Cardiac atrium fibroblast (primary cell): ENCODE measurements around a stretch of chr5.

DNA sequence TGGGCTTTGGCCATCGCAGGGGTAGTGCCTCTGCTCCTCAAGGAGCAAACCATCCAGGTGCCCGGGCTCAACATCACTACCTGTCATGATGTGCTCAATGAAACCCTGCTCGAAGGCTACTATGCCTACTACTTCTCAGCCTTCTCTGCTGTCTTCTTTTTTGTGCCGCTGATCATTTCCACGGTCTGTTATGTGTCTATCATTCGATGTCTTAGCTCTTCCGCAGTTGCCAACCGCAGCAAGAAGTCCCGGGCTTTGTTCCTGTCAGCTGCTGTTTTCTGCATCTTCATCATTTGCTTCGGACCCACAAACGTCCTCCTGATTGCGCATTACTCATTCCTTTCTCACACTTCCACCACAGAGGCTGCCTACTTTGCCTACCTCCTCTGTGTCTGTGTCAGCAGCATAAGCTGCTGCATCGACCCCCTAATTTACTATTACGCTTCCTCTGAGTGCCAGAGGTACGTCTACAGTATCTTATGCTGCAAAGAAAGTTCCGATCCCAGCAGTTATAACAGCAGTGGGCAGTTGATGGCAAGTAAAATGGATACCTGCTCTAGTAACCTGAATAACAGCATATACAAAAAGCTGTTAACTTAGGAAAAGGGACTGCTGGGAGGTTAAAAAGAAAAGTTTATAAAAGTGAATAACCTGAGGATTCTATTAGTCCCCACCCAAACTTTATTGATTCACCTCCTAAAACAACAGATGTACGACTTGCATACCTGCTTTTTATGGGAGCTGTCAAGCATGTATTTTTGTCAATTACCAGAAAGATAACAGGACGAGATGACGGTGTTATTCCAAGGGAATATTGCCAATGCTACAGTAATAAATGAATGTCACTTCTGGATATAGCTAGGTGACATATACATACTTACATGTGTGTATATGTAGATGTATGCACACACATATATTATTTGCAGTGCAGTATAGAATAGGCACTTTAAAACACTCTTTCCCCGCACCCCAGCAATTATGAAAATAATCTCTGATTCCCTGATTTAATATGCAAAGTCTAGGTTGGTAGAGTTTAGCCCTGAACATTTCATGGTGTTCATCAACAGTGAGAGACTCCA is 17.3 kb downstream of the F2R start:
- RAMPAGE, long total RNA, result no peak

GRCh38 chr5:77086408-77086826 is 668 bp downstream of the ZBED3 start:
- RAMPAGE, long total RNA, result no peak

DNA sequence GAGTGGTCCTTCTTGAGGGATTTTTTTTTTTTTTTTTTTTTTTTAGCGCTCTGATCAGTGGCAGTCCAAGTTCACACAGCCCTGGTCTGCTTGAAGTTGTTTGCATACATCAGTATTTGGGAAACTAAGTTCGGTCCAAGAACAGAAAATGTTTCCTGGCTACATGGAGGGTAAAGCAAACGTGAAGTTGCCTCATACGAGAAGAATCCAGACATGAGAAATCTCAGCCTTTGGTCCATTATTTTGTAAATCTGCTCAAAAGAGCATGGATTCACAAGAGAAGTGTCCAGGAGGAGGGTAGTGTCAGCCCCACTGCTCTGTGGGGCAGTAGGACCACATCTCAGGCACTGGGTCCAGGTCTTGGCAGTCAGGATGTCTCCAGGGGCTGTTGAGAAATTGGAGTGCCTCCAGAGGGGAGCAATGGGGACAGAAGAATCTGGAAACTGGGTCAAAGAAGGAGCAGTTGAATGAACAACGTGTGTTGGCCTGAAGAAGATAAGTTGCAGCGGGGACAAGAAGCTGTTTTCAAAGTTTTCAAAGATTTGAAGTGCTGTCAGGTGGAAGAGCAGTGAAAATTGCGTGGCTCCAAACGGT is 56.9 kb upstream of the ZBED3 start:
- RAMPAGE, long total RNA, result no peak

DNA sequence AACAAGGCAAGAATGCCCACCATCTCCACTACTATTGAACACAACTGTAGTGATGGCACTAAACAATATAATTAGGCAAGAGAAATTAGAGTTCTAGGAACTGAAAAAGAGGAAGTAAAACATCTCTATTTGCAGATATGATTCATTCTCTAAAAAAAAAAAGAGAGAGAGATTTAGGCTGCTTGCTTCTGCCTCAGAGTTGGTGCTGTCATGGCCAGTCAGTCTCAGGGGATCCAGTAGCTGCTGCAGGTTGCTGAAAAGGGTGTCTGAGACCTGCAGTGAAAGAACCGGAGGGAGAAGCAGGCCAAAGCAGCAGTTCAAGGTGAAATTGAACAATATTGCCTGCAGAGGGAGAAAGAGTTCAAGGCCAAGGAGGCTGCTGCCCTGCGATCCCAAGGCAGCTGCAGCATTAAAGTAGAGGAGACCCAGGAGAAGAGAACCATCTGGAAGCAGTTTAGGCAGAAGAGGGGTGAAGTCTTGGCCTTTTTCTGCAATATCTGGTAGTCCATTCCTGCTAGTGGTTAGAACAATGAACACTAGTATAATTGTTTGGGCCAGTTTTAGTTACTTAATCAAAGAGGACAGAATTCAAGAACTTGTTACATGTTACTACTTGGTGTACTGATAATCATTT is 72.4 kb downstream of the AP3B1 start:
- RAMPAGE, long total RNA, result no peak

- RAMPAGE, long total RNA, result no peak
Observed at GRCh38 chr5:78387664-78388244, 27.3 kb downstream of the SCAMP1 start.

DNA sequence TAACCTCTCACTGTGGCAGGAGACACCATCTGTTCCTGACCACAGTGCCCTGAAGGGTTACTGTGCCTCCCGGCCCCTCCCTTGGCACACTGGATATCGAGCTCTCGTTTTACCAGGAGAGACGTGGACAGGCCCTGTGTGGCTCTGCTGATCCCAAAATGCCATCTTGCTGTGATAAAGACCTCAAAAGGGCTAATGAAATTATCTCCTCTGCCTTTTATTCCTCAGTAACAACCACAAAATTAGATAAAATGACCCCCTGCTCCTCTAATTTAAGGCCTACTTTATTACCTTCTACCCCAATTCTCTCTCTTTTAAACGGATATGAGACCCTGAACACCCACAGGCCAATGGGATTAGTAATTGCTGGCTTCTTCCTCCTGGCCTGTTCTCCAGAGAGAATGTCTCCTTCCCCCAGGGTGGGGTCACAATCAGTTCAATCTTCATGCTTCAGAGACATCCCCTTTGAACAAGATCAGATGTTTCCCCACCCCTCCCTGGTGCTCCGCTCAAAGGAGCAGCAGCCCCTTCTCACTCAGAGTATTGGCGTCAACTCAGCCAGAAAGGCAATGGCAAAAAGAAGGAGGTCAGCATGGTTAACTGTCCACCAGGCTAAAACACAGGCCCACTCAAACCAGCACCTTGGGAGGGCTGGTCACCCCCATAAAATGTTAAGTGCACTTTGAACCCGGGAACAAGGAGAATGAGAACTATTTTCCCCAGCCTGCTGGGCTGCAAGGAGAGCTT is 20.4 kb downstream of the LHFPL2 start:
- RAMPAGE, long total RNA, result no peak

DNA sequence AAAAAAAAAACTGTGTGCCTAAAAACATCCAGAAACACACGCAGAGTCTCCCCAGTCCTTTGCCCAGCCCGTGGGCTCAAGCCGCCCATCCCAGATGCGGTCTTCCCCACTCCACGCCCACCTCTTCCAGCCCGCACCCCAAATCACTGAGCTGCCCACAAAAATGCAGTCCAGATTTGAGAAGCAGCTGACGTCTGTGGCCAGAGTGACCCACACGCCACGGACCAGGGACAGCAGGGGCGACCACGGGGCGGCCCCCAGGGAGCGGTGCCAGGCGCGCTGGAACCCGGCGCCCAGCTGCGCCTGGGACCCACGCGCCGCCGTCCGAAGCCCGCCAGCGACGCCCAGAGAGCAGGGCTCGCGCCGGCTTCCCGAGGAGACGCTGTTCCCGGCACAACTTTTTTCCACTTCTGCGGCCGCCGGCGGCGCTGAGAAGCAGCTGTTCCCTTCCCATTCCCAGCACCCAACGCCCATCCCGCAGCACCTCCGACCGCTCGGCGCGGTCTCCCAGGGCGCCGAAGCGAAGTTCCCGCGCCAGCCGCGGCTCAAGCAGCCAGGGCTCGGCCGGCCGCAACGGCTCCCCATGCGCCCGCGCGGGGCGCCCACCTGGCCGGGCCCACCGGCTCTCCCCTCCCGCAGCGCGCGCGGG is 617 bp downstream of the LHFPL2 start:
- RAMPAGE, long total RNA, result no peak

GRCh38 chr5:78766062-78766550 is 117.5 kb upstream of the LHFPL2 start:
- RAMPAGE, long total RNA, result no peak

DNA sequence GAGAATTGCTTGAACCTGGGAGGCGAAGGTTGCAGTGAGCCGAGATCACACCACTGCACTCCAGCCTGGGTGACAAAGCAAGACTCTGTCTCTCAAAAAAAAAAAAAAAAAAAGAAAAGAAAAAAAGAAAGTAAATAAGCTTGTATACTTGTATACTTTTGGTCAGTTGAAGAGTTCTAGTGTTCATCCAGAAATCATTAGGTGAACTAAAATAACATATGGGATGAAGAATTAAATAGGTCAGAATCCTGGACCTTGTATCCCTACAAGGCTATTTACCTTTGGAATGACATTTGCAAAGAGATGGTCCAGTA is 39.0 kb downstream of the DMGDH start:
- RAMPAGE, long total RNA, result no peak

DNA sequence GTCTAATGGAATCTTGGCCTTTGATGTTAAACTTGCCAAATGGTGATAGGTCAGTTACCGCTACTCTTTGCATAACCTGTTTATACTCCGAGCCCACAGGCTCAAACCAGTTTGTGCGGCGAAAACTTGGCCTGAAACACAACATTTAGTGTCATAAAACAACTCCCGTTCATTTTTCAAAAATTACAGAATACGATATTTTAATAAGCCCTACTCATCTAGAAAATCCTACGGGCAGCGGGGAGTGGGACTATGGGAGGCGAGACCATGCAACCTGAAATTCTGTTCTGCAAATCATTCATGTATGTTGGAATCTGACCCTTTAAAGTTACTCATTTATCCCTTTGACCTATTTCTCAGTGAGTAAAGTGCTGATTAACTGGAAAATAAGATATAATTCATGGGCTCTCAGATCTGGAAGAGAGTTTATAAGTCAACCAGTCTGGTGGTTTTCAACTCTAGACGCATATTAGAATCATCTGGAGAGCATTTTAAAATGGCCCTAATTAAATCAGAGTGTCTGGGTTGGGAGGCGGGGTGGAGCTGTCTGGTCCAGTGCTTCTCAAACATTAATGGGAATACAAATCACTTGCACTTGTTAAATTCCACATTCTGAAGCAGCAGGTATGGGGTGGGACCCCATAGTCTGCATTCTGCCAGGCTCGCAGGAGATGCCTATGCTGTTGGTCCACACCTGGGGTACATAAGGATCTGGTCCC is 38.4 kb downstream of the DMGDH start:
- RAMPAGE, long total RNA, result no peak

DNA sequence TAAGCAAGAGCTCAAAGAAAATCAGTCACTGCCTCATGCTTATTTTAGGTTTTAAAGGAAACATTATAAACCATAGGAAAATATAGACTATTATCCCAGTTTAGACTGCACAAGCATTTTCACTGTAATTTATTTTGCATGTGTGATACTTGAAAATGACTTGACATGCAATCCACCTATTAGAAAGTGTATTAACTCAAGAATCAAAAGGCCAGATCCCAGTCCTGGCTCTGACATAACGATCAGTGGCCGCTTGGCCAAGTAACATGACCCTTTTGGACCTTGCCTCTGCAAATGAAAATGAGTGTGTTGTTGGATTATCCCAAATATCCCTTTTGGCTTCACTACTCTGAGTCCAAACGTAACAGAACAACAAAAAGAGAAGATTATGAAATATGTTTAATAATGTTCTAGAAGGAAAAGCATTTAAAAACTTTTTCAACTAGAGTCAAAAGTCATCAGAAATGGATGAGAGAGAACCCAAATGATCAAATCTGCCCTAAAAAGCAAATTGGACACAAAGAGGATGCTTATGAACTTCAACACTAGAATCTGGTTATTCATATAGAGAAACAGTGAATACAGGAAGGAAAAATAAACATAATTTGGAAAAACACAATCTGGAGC is 18.9 kb downstream of the DMGDH start:
- RAMPAGE, long total RNA, result no peak

GRCh38 chr5:79107125-79107541 is 4.5 kb upstream of the BHMT start:
- RAMPAGE, long total RNA, result no peak

- RAMPAGE, long total RNA, result no peak
Observed at GRCh38 chr5:79112223-79113437, 1.0 kb downstream of the BHMT start.

DNA sequence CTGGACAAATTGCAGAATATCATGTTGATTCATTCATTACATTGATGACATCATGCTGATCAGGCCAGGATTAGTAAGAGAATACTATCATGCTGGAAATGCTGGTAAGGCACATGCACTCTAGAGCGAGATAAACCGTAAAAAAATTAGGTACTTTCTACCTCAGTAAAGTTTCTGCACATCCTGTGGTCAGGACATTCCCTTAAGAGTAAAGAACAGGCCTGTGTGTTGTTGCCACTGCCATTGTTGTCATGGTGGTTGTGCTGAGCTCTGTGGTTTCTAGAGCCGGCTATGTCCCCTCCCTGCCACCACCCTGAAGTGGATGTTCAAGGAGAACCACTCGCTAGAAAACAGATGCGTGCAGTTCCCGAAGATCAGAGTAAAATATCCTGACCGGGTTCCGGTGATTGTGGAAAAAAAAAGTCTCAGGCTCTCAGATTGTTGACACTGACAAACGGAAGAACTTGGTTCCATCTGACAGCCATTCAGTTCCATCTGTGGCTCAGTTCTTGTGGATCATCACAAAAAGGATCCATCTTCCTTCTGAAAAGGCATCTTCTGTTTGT is 6.3 kb upstream of the JMY start:
- RAMPAGE, long total RNA, result no peak

DNA sequence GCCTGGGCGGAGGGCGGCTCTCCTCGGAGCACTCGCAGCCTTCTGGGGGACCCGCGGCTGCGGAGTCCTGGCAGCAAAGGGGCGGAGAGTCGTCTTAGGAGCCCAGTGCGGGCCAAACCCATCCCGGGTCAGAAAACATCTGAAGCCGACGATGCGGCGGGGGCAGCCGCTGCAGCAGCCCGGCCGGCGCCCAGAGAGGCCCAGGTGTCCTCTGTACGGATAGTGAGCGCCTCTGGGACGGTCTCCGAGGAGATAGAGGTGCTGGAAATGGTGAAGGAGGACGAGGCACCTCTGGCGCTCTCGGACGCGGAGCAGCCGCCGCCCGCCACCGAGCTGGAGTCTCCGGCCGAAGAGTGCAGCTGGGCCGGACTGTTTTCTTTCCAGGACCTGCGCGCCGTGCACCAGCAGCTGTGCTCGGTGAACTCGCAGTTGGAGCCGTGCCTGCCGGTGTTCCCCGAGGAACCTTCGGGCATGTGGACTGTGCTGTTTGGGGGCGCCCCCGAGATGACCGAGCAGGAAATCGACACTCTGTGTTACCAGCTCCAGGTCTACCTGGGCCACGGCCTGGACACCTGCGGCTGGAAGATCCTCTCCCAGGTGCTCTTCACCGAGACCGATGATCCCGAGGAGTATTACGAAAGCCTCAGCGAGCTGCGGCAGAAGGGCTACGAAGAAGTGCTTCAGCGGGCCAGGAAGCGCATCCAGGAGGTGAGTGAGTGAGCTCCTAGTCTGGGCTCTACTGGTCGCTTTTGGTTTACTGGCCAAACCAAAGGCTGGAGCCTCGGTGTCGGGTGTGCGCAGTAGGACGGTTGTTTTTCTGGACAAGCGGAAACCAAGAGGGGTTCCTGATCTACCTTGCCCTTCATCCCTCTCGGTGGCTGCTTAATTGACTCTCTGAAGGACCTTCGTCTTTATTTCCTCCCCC is 1.3 kb downstream of the JMY start:
- RAMPAGE, long total RNA, result no peak

GRCh38 chr5:79290036-79290328 is 54.1 kb downstream of the JMY start:
- RAMPAGE, long total RNA, result no peak

GRCh38 chr5:79290974-79291285 is 55.0 kb downstream of the JMY start:
- RAMPAGE, long total RNA, result no peak

- RAMPAGE, long total RNA, result no peak
Observed at GRCh38 chr5:79481647-79482107, 32.3 kb downstream of the HOMER1 start.

GRCh38 chr5:79514472-79515146 is 675 bp upstream of the HOMER1 start:
- RAMPAGE, long total RNA, result no peak

DNA sequence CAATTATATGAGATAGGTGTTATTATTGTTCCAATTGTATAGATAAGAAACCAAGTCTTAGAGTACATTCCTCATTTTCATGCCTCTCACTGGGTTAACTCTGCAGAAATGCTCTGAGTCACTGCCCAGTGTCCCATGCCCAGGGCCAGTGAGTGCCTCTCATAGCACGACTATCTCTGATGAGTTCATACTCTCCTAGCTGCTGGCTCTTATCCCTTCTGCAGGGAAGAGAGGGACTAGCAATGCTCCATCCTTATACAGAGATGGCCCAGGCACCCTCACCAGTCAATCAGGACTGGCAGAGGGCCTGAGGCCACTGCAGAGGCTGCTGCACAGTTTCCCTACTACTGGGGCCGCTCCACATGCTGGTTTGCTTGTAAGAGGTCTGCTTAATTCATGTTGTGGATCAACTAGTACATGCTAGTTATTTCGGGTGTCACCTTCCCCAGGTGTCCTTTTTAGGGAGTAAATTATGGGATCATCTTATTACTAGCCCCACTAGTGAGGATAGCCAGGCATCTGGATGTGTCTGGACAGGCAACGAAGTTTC is 54.7 kb downstream of the CMYA5 start:
- RAMPAGE, long total RNA, result no peak